Progenitor cell of endocrine pancreas (in vitro differentiated cells): Measurements from ENCODE around the gene TTYH2.

DNA sequence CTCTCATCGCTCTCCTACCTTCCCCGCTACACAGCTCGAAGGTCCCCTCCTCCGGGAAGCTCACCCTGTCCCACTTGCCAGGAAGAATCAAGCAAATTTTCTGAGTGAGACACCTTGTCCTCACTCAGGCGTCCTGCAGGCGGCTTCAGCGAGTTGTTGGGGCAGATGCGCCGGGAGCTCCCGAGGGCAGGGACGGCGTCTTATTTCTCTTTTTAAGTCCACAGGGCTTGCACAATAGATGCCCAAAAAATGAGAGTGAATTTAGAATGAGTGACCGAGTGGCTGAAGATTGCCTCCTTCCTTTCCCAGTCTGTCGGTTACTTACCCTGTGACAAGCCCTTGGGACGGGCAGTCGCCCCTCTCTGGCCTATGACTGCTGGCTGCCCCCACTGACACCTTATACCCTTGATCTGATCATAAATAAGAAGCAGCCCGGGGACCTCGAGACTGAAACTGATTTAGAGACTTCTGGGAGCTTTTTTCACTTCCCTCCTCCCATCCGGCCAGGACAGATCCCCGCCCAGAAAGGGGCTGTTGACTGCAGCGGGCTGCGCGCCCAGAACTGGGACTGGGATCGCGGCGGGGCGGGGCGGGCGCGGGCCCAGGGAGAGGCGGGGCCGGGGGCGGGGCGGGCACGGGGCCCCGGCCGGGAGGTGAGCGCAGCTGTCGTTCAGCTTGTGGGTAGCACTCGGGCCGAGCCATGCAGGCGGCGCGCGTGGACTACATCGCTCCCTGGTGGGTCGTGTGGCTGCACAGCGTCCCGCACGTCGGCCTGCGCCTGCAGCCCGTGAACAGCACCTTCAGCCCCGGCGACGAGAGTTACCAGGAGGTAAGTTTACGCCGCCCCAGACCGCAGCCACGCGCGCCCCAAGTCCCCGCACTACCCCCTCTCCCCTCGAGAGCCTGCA, at the start of gene TTYH2:
Gene TTYH2 (plus strand): TSS at position 684 of the 908 bp plus-strand sequence.
- PRO-cap = unidirectional peak, plus-strand start at position 684 of the sequence

DNA sequence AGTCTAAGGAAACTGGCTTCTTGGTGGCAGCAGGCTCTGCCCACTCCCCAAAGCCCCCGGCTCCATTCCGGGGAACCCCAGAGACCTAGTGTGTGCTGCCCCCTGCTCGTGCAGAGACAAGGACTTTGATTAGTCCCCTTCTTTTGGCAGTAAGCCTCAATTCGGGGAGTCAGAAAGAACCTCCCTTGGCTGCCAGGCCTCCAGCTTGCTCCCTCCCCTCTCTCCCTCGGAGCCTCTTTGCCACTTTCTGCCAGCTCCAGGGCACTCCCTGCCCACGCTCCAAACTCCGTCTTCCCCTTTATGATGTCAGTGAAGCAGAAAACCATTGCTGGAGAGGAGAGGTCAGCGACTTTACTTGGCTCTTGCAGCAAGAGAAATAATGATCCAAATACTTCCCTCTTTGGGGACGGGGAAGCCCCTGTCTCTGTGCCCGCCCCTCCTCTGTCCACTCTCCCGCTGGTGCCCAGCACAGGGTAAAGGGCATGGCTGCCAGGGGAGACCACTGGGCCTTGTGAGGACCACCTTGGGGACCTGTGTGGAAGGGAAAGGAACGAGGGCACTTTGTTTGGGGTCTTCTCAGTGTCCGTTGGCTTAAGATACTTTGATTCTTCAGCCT, 28.1 kb downstream of the TTYH2 start:
- PRO-cap = no peak

DNA sequence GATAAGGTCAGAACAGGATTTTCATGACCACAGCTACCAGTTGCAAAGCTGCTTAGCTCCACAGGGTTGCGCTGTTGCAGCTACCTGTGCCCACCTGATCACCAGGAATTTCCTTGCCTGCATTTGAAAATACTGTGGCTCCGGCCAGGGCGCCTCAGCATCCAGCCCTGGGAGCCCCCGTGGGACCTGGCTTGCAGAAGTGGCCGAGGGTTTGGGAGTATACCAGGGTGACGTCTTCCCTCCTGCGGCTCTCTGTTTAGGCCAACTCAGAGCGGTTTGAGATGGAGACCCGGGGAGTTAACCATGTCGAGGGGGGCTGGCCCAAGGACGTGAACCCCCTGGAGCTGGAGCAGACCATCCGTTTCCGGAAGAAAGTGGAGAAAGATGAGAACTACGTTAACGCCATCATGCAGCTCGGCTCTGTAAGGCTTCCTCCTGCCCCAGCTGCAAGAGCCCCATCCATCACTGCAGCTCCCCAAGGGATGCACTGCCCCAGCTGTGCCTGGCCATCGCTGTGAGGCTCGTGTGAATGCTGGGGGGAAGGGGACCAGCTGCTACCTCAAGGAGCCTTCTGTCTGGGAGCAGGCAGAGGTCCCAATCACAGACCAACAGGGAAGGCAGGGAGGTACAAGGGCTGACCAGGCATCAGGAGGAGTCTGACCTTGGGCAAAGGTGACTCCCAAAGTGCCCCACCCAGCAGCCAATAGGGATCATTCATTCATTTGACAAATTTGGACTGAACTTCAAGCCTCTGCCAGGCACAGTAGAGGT, 10.9 kb downstream of the DNAI2 start:
- PRO-cap = no peak

GRCh38 chr17:74387376-74387903, 20.1 kb downstream of the GPR142 start:
- PRO-cap = no peak

GRCh38 chr17:74429524-74430060, 2.3 kb upstream of the GPRC5C start:
- PRO-cap = bidirectional peak, plus-strand start at chr17:74429987, minus-strand start at chr17:74429888

DNA sequence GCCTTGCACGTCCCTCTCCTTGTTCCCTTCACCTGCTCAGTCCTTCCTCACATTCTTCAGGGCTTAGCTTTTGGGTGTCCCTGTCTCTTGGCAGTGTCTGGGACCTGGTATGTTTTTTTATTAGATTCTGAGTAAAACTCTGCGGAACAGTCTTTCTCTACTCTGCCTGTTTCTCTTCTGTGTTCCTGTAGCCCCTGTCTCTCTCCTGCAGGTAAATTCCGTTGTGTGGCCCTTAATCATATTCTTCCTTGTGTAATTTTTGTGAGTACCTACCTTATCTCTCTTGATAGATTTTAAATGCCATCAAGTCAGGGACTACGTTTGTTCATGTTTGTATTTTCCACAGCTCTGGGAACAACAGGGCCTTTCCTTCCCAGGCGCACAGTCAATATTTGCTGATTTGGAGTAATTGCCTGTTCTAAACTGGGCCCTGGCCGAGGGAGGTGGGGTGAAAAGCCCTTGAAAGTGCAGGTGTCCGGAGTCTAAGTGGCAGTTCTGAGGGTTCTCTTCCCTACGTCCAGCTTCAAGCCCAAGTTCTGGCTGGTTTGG, 4.5 kb downstream of the GPRC5C start:
- PRO-cap = no peak

DNA sequence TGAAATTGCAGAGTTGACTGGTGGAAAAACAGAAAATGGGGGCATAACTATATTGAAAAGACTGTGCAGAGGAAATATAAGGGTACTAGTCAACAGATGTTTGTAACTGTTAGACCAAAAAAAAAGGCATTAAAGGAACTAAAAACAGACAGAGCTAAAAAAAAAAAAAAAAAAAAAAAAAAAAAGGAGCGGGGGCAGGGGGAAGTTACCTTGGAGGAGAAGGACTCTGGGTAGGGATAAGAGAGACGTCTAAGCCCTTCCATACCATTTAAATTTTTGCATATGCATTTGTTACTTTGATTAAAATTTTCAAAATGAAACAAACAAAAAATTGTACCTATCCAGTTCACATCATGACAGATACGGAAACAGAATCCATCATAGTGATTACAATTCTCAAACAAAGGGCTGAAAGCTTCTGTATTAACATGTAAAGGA, 40.3 kb upstream of the CD300E start:
- PRO-cap = no peak

- PRO-cap = no peak
Observed at GRCh38 chr17:74686618-74687333, 25.9 kb downstream of the CD300LF start.

- PRO-cap = no peak
Observed at GRCh38 chr17:74767958-74768787, 8.0 kb downstream of the NAT9 start.

GRCh38 chr17:74968120-74968864, 4.3 kb downstream of the HID1 start:
- PRO-cap = no peak

DNA sequence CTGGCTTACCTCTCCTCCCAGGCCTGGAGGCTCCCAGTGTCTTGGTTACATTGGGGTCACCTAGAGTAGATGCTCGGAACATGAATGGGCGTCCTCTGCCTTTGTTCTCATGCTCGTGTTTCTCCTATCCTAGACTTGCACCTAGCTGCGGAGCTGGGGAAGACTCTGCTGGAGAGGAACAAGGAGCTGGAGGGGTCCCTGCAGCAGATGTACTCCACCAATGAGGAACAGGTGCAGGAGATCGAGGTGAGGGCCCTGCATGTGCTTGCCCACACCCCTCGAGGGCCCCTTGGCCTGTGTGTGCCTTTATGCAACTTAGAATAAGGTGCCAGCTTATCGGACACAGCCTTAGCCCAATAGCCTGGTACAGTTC, 11.9 kb downstream of the CDR2L start:
- PRO-cap = no peak

DNA sequence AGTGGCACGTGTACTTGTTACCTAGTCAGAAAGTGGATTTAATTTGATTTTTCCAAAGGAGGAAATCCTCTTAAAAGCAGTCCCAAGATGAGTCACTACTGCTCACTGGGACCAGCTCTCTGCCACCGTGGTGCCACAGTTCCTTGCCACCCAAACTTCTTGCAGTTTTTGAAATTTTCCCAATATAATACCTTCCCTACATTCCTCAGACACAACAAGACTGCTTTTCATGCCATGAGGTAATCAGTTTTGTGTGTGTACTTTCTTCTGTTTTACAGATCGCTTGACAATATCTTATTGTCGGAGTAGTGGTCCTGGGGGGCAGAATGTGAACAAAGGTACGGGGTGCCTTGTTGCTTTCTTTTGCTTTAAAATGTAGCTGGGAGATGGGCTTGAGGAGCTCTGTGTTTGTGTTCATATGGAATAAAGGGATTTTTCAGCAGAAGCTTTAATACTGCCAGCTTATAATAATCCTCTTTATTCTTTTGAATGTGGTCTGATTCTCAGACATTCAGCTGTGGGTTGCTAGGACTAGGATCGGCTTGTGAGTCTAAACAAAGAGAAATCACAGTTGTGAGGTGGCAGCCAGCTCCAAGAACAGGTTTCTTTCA, 7.1 kb downstream of the MRPL58 start:
- PRO-cap = no peak

DNA sequence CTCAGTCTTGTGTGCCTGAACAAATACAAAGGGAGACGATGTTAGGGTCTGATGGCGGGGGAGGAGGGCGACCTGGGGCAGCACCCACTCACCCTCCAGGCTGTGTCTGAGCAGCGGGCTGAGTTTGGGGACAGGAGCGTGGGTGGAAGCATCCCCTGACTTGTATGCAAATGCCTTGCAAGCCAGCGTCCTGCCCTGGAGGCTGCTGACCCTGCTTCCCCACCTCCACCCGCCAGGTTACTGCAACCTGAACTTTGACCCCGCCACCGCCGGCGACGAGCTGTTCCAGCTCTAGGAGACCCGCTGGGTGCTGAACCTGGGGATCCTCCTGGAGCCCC, 10.8 kb upstream of the SLC16A5 start:
- PRO-cap = no peak

DNA sequence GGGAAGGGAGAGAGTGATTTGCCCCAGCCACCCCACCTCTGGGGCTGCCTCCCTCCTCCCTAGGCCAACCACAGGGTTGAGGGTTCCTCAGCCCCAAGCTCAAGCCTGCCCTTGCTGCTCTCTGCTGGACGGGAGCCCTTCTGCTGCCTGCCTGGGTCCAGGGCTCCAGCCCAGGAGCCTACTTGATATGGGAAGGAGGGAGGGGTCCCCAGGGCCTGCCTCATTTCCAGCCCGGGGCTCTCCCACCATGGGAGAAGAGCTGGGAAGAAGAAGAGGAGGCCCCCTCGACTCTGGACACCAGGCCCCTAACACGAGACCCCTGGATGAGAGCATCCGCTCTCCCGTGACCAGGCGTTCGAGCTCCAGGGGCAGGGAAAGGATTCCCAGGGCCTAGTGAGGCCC, 712 bp downstream of the SLC16A5 start:
- PRO-cap = no peak

- PRO-cap = no peak
Observed at GRCh38 chr17:75128483-75129206, 2.9 kb downstream of the NT5C start.

- PRO-cap = no peak
Observed at GRCh38 chr17:75137103-75137302, 5.5 kb upstream of the NT5C start.

DNA sequence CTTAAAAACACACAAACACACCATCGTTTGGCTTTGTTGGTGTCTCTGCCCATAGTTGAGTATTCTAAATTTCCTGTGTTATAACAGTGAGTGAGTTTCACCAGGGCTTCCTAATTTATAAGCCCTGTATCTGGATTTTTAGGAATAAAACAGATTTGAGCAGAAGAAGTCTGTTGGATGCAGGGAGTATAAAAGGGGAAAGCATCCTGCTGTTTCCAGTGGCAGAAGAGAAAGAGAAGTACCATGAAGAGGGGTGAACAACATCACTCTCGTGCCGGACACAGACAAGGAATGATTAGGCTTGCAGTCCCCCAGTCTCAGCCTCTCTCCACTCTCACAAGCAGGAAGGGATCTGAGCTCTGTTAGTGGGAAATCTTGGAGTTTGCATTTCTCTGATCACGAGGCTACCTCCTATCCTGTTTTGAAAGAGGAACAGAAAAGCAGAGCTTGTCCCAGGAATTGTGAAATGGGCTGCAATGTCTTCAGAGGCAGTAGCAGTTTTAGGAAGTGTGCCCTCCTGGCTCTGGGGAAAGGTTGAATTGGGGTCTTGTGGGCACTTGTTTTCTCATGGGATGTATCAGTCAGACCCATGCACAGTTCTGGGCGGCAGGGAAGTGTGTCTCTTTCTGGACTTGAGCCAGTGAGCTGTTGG, 22.7 kb downstream of the NUP85 start:
- PRO-cap = no peak

GRCh38 chr17:75271632-75272389, 780 bp upstream of the MIF4GD start:
- PRO-cap = no peak

- PRO-cap = no peak
Observed at GRCh38 chr17:75341860-75342879, 52.9 kb upstream of the SLC25A19 start.

DNA sequence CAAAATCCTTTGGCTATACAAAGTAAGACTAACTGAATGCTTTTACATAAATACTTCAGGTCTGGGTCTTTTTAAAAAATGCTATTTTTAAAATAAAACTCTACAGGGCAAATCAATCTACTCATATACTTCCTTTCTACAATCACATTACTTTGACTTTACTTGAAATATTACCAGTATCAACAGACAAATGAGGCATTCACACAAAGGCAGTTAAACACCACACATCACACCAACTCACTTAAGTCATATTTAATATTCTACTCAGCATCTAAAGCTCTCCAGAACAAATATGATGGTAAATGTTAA, 12.4 kb downstream of the GRB2 start:
- PRO-cap = no peak